ENCODE measurements around the genes SMPD4 and POTEE.

GRCh38 chr2:128395850-128396329 is 77.2 kb upstream of the HS6ST1 start:
- PRO-cap, result bidirectional peak, plus-strand start at chr2:128396078, minus-strand start at chr2:128396015
- RAMPAGE, long total RNA, 4 experiments, result no peak in any of the 4 experiments

DNA sequence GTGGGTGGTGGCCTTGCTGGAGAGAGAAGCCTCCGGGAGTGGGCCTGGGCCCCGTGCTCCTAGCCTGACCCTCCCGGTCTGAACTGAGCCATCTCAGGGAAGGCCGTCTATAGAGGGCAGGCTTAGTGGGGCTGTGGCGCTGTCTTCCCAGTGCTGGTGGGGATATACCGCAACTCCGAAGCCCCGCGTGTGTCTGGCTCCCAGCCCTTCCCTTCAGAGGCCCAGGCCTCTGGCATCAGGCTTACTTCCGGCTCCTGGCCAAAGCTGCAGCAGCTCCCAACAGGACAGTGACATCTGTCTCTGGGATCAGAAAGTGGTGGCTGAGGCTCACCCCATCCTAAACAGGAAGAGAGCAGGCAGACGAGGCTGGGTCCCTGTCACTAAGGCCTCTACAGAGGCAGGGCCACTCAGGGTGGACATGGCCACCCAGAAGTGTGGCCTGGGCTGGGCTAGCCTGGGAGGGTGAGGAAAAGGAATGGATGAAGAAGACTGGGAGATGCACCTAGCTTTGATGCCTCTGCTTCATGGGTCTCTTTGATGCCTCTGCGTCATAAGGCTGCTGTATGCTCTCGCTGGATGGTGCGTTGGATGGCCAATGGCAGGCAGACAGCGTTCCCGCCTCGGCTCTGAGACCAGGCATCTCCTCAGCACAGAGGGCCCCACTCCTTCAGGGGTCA is 131.2 kb upstream of the HS6ST1 start:
- PRO-cap, result no peak
- RAMPAGE, long total RNA, 4 experiments, result no peak in any of the 4 experiments

GRCh38 chr2:128522824-128523245 is 204.2 kb upstream of the HS6ST1 start:
- PRO-cap, result no peak
- RAMPAGE, long total RNA, 4 experiments, result no peak in any of the 4 experiments

GRCh38 chr2:129243408-129243607 is 736.2 kb upstream of the RAB6C start:
- PRO-cap, result no peak
- RAMPAGE, long total RNA, 4 experiments, result no peak in any of the 4 experiments

GRCh38 chr2:129347736-129348222 is 631.7 kb upstream of the RAB6C start:
- PRO-cap, result no peak
- RAMPAGE, long total RNA, 4 experiments, result no peak in any of the 4 experiments

- PRO-cap, result no peak
- RAMPAGE, long total RNA, 4 experiments, result no peak in any of the 4 experiments
These were observed 372.4 kb upstream of the RAB6C start for GRCh38 chr2:129607101-129607488.

- PRO-cap, result bidirectional peak, plus-strand start at chr2:130181700, minus-strand start at chr2:130181599
- RAMPAGE, long total RNA, 4 experiments, result start-site peak on the plus strand in 1 of 4 experiments, at chr2:130181676-130181716 at its widest, 16 reads per replicate; start-site peak on the minus strand in 4 of 4 experiments, at chr2:130181555-130181607 at its widest, 30 to 284 reads per replicate
These were observed at the start of gene SMPD4 for GRCh38 chr2:130181041-130181855. Gene SMPD4 (minus strand): TSS chr2:130181602.

GRCh38 chr2:130187311-130188244 is 5.5 kb downstream of the MZT2B start:
- PRO-cap, result no peak
- RAMPAGE, long total RNA, 4 experiments, result start-site peak on the plus strand in 1 of 4 experiments, at chr2:130187519-130187877 at its widest, 7 reads per replicate

GRCh38 chr2:130251910-130252318 is 53.7 kb upstream of the TUBA3E start:
- PRO-cap, result no peak
- RAMPAGE, long total RNA, 4 experiments, result no peak in any of the 4 experiments

DNA sequence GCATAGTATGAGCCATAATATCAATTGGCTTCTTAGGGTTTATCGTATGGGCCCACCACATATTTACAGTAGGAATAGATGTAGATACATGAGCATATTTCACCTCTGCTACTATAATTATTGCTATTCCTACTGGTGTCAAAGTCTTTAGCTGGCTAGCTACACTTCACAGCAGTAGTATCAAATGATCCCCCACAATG is 67.3 kb downstream of the CCDC115 start:
- PRO-cap, result no peak
- RAMPAGE, long total RNA, 4 experiments, result no peak in any of the 4 experiments

DNA sequence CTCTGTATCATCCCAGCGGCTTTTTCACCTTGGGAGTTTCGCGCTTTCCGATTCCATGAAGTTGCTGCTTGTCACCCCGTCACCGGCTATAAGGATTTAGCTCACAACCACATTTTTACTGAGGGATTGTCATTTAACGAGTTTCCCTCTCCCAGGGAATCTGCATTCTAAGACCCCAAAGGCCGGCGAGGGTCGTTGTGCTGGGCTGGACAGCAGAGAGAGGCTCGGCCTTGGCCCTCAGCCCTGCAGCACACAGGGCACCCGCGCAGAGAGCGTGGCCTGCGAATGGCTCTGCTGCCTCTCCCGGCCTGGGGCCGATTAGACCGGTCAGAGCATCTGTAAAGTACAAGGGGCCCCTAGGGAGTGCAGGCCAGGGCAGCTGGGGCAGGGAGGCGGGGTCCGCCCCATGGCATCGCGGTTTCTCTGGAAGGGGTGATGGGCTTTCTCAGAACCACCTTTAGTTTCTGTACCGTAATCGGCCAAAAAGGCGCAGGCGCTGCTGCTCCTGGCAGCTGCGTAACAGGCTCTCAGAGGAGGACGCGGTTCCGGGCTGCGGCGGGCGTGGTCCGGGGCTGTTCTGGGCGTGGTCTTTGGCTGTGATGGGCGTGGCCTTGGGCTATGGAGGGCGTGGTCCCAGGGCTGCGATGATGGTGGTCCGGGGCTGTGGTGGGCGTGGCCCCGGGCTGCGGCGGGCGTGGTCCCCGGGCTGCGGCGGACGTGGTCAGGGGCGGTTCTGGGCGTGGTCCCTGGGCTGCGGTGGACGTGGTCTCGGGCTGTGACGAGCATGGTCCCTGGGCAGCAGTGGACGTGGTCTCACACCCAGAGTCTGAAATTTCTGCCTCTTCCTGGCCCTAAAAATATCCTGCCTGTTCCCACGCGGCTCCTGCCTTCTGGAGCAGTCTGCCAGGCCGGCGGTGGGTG is 1.5 kb upstream of the GPR148 start:
- PRO-cap, result bidirectional peak, plus-strand start at position 776 of the sequence, minus-strand start at position 521 of the sequence
- RAMPAGE, long total RNA, 4 experiments, result no peak in any of the 4 experiments

- PRO-cap, result bidirectional peak, plus-strand start at chr2:130798252, minus-strand start at chr2:130798051
- RAMPAGE, long total RNA, 4 experiments, result no peak in any of the 4 experiments
These were observed 38.8 kb upstream of the ARHGEF4 start for GRCh38 chr2:130797924-130798391.

DNA sequence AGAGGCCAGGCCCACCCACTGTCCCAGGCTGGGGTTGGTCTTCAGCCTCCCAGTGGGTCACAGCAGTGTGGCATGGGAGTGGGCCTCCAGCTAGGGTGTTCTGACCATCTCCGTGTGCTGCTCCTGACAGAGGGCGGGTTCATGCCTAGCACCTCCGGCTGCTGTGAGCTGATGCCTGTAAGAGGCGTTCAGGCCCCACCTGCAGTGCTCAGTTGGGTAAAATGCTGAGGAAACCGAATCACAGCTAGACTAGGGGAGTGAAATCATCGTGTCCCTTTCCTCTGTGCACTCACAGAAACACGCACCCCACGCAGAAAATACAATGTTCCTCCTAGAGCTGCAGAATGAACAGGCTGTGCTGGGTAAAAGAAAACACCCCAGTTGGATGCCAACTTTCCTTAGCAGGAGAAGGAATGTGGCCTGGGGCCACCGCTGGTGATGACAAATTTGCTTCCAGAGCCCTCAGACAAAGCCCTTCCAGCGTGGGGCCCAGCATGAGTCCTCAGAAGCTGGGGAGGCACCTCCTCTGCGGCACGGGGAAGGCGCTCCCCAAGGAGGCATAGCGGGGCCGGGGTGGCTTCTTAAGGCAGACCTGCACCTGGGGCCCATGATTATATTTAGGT is 16.4 kb upstream of the ARHGEF4 start:
- PRO-cap, result bidirectional peak, plus-strand start at position 505 of the sequence, minus-strand start at position 291 of the sequence
- RAMPAGE, long total RNA, 4 experiments, result no peak in any of the 4 experiments

- PRO-cap, result bidirectional peak, plus-strand start at chr2:130865135, minus-strand start at chr2:130864936
- RAMPAGE, long total RNA, 4 experiments, result no peak in any of the 4 experiments
These were observed 28.2 kb downstream of the ARHGEF4 start for GRCh38 chr2:130864731-130865433.

- PRO-cap, result no peak
- RAMPAGE, long total RNA, 4 experiments, result no peak in any of the 4 experiments
These were observed 78.2 kb downstream of the FAM168B start for GRCh38 chr2:131015026-131015456.

- PRO-cap, result no peak
- RAMPAGE, long total RNA, 4 experiments, result no peak in any of the 4 experiments
These were observed 28.1 kb downstream of the FAM168B start for GRCh38 chr2:131065179-131065493.

- PRO-cap, result no peak
- RAMPAGE, long total RNA, 4 experiments, result no peak in any of the 4 experiments
These were observed at the start of gene POTEE for GRCh38 chr2:131208841-131210021. Gene POTEE (plus strand): TSS chr2:131209536.

- PRO-cap, result no peak
- RAMPAGE, long total RNA, 4 experiments, result no peak in any of the 4 experiments
These were observed 30.6 kb upstream of the RAB6D start for GRCh38 chr2:131394513-131394969.

DNA sequence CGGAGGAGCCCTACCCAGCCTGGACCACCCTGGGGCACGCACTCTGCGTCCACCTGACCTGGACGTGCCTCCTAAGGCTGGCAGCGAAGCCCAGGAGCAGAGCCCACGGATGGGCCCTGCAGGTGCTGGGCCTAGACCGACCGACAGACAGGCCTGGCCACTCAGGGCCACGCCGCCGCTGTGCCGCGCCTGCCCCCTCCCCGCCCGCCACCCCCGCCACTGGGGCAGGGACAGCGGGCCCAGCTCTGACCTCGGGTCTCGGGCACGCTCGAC is 635 bp downstream of the MZT2A start:
- PRO-cap, result no peak
- RAMPAGE, long total RNA, 4 experiments, result no peak in any of the 4 experiments

DNA sequence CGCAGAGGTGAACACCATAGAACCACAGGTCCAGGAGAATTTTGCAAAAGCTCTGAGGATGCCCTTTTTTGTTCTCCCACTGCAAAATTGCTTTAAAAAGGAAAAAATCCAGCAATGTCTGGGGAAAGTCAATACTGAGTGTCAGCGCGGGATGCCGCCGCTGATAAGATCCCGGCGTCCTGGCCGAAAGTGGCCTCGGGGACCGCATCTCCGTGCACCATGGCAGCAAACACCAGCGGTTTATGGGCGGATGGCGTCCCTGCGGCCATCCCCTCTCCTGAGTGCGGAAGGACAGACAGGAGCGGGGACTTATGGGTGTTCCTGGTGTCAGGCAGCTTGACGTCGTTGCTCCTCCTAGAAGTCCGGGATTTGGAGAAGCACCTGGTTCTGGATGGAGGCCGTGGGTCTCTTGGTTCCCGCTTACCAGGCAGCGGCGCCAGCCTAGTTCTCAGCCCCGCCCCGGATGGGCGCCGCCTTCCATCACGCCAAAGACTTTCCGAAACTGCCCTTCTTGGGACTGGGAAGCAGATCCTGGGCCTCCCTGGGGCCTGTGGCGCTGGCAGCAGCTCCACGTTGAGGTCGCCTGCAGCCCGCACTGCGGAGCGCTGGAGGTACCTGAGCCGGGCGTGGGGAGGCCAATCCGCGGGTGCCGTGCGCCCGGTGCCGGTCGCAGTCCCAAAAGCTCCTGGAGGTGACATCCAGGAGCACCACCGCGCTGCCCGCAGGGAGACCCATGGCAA is 119.0 kb downstream of the CCDC74A start:
- PRO-cap, result no peak
- RAMPAGE, long total RNA, 4 experiments, result no peak in any of the 4 experiments

All from esophagus squamous epithelium (tissue), 4 donors.